Right atrium auricular region (tissue), 2 donors: Measurements from ENCODE around the gene ZNF595.

DNA sequence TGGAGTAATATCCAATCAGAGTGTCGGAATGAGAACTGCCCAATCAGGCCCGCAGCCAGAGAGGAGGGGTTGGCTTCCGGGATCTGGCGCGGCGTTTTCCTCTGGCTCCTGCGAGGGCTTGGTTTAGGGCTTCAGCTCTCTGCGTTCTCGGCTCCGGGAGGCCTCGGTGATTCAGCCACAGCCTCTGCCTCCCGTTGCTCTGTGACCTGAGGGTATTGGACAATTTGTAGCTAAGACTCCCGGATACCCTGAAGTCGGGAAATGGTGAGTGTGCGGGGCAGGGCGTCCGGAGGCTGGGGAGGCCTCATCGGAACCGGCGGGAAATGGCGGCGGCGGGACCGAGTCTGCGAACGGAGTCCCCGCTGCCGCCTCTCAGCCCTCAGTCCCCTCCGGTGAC lies at the start of gene ZNF595:
Gene ZNF595, plus strand, starts transcription at position 94 of the 397 bp plus-strand sequence.
- PRO-cap: unidirectional peak, plus-strand start at position 103 of the sequence
- RAMPAGE, long total RNA, 2 experiments: start-site peak on the plus strand in 2 of 2 experiments, centred at positions 110 to 119 of the sequence, 26 to 95 reads per replicate

GRCh38 chr4:120948-121842 lies 3.1 kb upstream of the ZNF718 start:
- PRO-cap: no peak
- RAMPAGE, long total RNA, 2 experiments: no peak in any of the 2 experiments

DNA sequence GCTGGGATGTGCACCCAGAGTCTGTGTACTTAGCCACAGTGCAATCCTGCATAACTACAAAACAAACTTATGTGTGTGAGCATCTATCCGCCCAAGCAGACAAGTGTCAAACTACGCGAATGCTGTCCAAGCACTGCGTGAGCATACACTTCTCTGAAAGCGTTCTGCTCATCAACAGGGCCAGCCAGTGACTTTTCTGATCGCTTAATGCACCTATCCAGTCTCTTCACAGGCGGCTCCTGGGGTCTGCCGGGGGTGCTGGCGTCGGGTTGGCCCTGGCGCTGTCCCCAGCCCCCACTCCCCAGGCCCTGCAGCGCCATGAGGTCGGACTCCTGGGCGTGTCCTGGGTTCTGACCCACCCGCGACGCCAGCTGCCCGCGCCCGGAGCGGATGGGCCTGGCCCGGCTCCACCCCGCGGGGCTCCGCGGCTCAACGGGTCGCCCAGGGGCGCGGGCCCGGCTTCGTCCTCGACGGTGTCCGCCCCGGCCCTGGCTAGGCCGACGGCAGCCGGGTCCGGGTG lies 1.4 kb upstream of the ZNF141 start:
- PRO-cap: unidirectional peak, plus-strand start at position 432 of the sequence
- RAMPAGE, long total RNA, 2 experiments: no peak in any of the 2 experiments

DNA sequence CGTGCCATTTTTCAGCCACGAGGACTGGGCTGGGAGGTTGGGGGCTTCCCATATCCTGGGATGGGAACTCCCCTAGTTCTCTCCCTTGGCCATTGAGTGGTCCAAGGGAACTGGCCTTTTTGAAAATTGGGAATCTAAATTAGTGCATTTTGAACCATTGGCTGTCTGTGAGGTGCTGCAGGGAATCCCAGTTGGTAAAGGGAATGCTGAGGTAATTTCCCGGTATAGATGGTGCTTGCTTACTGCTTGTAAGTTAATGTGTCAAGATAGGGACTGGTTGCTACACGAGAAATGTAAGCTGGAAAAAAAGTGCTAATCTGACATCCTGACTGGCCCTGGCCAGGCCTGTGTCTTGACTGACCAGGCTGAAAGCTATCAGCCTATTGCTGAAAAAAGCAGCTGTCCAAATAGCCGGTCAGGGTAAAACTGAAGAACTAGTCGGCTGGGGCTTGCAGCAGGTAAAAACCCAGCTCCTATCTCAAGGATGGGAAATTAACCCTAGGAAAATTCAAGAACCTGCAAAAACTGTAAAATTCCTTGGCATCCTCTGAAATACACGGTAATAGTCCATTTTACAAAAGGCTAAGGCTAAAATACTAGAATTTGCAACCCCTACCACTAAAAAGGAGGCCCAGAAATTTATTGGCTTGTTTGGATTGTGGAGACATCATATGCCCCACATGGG lies 47.0 kb downstream of the ZNF721 start:
- PRO-cap: no peak
- RAMPAGE, long total RNA, 2 experiments: no peak in any of the 2 experiments

GRCh38 chr4:574763-575769 lies 1.0 kb downstream of the TMEM271 start:
- PRO-cap: no peak
- RAMPAGE, long total RNA, 2 experiments: no peak in any of the 2 experiments

DNA sequence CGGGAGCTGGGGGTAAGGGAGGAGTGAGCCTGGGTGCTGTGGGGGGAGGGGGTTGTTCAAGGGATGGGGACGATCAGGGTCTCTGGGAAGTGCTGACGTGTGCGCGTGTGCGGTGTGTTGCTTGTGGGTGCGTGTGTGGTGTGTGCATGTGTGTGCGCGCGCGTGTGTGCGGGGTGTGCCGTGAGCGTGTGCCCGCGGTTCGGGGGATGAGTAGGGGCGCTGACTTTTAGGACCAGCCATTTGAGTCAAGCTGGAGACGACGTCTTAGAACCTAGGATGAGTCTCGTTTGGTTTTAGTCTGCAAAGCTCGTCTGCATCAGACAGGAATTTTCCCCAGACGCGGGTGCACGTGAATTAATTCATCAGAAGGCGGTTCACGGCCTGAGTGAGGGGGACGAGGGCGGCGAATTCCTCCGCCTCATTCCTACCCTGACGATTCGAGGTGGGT lies 922 bp upstream of the TMEM271 start:
- PRO-cap: no peak
- RAMPAGE, long total RNA, 2 experiments: no peak in any of the 2 experiments

- PRO-cap: no peak
- RAMPAGE, long total RNA, 2 experiments: no peak in any of the 2 experiments
Observed at GRCh38 chr4:679658-680069, 5.3 kb downstream of the MYL5 start.

GRCh38 chr4:681471-682292 lies 7.3 kb downstream of the SLC49A3 start:
- PRO-cap: unidirectional peak, minus-strand start at chr4:681604
- RAMPAGE, long total RNA, 2 experiments: no peak in any of the 2 experiments

DNA sequence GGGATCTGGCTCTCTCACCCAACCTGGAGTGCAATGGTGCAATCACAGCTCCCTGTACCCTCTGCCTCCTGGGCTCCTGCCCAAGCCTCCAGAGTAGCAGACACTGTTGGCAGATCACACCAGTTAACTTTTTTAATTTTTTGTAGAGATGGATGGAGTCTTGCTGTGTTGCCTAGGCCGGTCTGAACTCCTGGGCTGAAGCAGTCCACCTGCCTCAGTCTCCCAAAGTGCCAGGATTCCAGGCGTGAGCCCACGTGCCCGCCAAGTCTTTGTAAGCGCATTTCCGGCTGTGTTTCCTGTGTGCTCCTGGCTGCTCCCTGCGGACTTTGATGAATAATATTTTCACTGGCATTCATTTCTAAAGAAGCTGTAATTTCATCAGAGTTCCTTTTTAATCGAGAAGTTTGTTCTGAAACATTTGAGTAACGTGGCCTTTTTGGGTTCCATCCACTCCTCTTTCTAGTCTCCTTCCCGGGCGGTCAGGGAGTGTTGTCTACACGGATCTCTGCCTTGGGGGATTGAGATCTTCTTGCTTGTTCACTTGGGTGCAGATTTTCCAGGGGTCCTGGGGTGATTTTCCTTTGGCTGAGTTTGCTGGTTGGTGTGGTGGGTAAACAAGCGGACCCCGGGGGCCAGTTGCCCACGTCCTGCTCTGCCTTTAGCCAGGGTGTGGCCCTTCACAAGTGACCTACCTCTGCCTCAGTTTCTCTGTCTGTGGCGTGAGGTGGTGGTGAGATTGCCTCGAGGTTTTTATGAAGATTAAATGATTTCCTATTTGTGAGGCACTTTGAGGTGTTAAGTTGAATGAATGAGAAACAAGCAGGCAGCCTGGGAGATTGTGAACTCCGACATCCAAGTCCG lies 44.4 kb downstream of the PCGF3 start:
- PRO-cap: no peak
- RAMPAGE, long total RNA, 2 experiments: no peak in any of the 2 experiments

GRCh38 chr4:776791-777339 lies 49.1 kb downstream of the CPLX1 start:
- PRO-cap: no peak
- RAMPAGE, long total RNA, 2 experiments: no peak in any of the 2 experiments

- PRO-cap: no peak
- RAMPAGE, long total RNA, 2 experiments: no peak in any of the 2 experiments
Observed at GRCh38 chr4:905181-906015, 26.7 kb downstream of the GAK start.

- PRO-cap: no peak
- RAMPAGE, long total RNA, 2 experiments: no peak in any of the 2 experiments
Observed at GRCh38 chr4:924408-924860, 7.7 kb downstream of the GAK start.

DNA sequence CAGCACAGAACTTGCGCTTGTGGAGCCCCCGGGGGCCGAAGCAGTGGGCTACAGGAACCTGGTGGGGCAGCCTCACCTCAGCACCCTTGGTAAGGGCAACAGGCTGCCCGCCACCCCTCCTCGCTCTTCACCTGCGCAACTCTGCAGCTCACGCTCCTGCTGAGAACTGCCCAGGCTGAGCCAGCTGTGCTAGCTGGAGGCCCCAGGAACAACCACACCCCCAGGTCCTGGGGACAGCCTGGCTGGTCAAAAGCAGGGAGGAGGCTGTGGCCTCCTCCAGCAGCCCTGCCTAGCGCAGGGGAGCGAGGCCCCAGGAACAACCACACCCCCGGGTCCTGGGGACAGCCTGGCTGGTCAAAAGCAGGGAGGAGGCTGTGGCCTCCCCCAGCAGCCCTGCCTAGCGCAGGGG lies 4.5 kb downstream of the DGKQ start:
- PRO-cap: no peak
- RAMPAGE, long total RNA, 2 experiments: no peak in any of the 2 experiments

DNA sequence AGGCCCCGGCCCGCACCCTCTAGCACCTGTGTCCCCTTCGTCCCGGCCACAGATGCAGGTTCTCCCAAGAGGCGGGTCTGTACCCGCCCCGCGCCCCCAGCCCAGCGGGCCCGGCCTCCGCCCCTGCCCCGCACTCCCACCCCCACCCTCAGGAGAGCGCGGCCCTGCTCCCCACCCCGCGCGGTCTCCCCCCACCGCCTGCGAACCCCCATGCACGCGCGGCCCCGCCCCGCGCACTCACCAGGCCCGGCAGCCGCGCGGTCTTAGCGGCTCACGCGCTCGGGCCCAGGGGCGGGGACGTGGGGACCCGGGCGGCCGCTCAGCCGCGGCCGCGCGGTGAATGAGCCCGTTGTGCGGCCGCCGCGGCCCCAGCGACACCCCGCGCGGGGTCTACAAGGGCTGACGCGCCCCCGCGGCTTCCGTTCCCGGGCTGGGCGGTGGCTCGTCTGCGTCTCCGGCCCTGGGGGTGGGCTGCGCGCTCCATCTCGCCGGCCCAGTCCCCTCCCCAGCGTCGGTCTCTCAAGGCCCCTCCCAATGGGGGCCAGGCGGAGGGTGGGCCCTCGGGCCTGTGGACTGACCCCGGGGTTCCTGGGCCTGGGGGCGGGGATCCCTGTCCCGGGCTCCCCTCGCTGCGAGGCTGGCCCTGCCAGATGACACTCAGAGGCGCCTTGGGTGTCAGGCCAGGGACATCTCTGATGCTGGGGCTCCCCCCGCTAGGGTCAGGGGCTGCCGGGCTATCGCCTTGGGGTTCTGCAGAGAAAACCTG lies 4.2 kb upstream of the SLC26A1 start:
- PRO-cap: no peak
- RAMPAGE, long total RNA, 2 experiments: no peak in any of the 2 experiments

DNA sequence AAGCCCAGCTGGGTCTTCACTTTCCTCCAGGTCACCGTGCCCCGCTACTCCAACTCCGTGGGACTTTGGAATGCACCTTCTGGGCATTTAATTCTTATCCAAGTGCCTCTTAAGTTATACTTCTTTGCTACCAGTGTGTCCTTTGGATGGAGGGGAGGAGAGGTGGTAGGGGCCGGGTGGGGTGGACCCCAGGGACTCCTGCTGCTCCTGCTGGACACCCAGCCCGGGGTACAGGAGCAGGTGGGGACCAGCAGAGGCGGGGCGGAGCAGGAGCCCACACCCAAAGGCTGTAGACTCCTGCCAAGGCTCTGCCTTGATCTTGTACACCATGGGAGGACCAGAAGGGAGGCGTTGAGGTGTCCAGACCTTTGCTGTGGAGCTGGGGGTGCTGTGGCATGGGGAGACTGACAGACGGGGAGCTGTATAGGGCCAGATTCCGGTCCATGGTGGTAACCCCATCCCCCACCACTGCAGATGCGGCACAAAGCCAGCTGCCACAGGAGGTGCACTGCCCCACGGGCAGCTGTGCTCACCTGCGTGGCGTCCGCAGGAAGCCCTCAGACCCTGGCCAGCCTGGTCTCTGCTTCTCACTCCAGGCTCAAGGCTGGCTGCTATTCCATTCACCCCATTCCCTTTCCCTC lies 4.9 kb upstream of the SLC26A1 start:
- PRO-cap: no peak
- RAMPAGE, long total RNA, 2 experiments: no peak in any of the 2 experiments

- PRO-cap: no peak
- RAMPAGE, long total RNA, 2 experiments: no peak in any of the 2 experiments
Observed at GRCh38 chr4:1002242-1002686, 9.1 kb upstream of the SLC26A1 start.

DNA sequence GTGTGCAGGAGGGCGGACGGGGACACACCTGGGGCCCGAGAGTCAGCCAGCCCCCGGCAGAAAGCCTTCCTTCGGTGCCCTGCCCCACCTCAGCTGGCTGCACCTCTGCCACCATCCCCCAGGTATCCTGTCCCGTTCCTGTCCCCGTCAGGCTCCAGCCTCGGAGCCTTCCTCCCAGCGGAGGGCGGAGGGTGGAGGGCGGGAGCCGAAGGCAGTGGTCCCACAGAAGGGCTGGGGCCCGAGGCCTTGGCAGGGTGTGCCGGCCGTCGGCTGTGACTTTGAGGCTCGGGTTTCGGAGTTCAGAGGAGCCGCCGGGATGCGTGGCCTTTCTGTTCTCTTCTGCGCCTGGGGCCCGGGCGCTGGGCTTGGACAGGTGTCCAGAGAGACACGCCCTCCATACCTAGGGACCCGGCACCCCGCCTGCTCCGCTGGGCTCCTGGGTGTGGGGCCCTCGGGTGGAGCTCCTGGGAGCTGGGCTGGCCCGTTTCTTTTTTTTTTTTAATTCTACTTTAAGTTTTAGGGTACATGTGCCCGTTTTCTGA lies 11.2 kb downstream of the FGFRL1 start:
- PRO-cap: no peak
- RAMPAGE, long total RNA, 2 experiments: no peak in any of the 2 experiments

GRCh38 chr4:1035307-1035922 lies 24.0 kb downstream of the FGFRL1 start:
- PRO-cap: no peak
- RAMPAGE, long total RNA, 2 experiments: no peak in any of the 2 experiments

DNA sequence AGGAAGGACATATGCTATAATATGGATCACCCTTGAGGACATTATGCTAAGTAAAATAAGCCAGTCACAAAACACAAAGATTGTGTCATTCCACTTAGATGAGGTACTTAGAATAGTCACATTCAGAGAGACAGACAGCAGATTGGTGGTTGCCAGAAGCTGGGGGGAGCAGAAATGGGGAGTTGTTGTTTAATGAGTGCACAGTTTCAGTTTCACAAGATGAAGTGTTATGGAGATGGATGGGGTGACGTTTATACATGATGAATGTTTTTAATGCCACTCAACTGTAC lies 14.8 kb upstream of the SPON2 start:
- PRO-cap: no peak
- RAMPAGE, long total RNA, 2 experiments: no peak in any of the 2 experiments

DNA sequence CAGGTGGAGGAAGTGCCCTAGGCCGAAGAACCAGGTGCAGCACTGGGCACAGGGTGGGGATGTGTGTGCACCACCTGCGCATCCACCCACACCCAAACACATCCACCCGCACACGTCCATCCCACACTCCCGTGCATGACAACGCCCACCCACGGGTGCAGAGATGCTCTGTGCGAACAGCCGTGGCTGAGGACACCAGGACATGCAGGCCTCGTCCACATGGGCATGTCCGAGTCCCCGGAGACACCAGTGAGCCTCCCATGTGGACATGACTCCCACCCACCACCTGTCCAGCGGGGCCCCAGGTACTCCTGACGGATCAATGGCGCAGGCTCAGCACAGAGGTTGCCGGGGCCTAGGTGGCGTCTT lies 19.7 kb downstream of the CTBP1 start:
- PRO-cap: no peak
- RAMPAGE, long total RNA, 2 experiments: no peak in any of the 2 experiments